Iris pigment epithelial cell (primary cell): ENCODE measurements around a stretch of chr3.

DNA sequence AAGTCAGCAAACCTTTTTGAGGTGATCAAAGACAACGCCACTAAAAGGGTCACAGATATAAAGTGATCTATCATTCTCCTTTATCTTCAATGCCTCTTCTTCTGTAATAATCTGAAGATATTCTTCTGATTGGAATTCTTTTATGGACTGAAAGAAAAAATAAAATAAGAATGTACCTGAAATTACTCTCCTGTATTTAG lies 2.8 kb downstream of the TOPBP1 start:
- RRBS, result no CpG with 5 or more reads among the region's 1 CpG

DNA sequence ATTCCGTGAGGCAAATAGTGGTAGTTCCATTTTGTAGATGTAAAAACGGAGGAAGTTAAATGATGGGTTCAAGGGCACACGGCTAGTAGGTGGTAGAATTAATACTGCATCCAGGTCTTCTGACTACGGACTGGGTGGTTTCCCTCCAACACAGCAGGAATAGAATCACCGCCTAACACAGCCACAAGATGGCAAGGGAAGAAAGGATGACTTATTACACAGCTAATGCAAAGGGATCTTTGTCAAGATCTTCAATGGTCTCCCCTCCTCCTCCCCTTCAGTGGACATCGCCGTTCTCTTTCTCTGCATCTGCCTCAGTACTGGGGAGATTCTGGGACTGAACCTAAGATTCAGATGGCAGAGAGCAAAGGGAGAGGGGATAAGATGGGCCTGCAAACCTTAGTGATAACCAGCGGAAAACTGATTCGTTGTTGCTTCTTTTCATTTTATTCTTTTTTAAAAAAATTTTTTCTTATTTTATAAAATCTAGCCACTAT lies 592 bp upstream of the TOPBP1 start:
- RRBS, result no CpG with 5 or more reads among the region's 9 CpGs

DNA sequence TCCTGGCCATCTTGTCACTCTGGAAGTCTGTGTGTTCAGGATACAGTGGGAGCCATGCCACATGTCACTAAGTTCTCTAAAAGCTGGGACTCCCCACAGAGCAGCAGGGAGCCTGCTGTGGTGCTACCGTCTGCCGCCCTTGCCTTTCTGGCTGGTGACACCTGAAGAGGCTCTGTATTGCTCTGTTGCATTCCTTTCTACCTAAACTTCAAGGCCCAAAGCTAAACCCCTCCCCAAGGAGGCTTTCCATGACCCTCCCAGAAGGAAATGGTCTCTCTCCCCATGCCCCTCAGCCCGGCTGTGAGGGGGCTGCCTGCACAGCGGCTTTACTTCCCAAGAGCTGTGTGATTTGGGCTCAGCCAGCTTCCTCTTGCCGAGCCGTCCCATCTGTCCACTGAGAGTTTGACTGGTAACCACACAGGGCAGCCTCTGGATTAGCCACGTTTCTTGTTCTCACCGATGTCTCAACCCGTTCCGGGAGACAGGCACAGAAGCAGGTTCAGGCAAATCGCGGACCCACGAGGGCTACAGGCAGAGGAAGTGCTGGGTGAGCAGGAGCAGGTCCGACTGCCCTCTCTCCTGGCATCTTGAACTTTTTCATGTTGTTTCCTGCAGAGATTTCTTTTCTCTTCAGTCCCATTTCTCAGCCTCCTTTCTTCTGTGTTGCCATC lies 11.0 kb downstream of the TF start:
- RRBS, result no CpG with 5 or more reads among the region's 14 CpGs

- RRBS, result no CpG with 5 or more reads among the region's 4 CpGs
Measured at GRCh38 chr3:133774697-133775376, 28.6 kb downstream of the TF start.

- RRBS, result no CpG with 5 or more reads among the region's 7 CpGs
Measured at GRCh38 chr3:133933984-133934886, 38.6 kb upstream of the RAB6B start.

- RRBS, result no CpG with 5 or more reads among the region's 11 CpGs
Measured at GRCh38 chr3:133948190-133949003, 52.7 kb upstream of the RAB6B start.

DNA sequence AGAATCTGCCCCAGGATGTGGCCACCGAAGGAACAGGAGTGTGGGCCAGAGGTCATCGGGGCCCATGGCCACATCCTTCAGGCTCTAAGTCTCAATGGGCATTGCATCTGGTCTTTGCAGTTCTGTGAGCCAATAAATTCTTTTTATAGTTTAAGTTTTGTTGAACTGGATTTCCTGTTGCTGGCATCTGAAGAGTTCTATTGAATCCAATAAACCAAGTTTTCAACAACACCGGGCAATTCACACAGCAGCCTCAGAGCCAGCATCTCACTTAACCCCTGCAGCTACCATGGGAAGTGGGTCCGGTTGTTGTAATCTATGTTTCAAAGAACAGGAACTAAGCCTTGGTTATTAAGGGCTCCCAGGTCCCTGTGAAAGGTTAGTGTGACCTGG lies 10.1 kb upstream of the SLCO2A1 start:
- RRBS, result 63% methylated on average over 2 of the region's 4 CpGs

DNA sequence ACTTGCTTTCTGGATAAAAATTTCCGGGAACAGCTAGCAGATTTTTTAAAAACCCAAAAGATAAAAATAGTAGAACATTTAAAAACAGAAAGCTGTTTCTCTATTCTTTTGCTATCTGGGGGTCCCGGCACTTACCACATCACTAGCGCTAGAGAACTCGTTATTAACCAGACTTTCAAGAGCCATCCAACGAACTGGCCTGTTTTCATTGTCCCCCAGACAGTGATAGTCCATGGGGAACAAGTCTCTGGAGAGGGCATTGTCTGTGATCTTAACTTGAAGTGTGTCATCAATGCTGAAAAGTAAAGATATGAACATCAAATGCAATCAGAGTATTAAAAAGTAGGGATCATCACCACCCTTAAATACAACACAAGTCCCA lies 75.2 kb downstream of the RYK start:
- RRBS, result 85% methylated on average over 1 of the region's 5 CpGs

GRCh38 chr3:134308482-134308984 lies 57.9 kb upstream of the RYK start:
- RRBS, result no CpG with 5 or more reads among the region's 7 CpGs

DNA sequence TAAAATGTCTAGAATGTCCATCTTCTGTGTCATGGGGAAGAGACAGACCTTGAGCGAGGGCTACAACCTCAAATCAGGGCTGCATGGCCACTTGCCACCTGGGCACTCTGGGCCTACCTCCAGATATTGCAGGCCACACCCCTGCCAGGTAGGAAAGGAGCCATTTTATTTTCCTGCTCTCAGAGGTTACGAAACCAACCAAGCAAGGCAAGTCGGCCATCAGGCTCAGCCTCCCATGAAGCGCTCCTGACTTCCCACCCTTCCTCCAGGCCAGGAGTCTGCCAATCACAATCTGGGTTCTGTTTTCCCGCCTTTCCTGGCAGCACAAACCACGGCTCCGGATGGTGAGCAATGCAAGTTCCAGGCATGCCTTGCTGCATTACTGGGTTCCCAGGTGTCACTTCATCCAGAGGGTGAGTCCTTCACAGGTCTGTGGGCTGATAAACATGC lies 61.3 kb upstream of the RYK start:
- RRBS, result no CpG with 5 or more reads among the region's 7 CpGs

- RRBS, result no CpG with 5 or more reads among the region's 7 CpGs
Measured at GRCh38 chr3:134352986-134353694, 21.1 kb downstream of the AMOTL2 start.

DNA sequence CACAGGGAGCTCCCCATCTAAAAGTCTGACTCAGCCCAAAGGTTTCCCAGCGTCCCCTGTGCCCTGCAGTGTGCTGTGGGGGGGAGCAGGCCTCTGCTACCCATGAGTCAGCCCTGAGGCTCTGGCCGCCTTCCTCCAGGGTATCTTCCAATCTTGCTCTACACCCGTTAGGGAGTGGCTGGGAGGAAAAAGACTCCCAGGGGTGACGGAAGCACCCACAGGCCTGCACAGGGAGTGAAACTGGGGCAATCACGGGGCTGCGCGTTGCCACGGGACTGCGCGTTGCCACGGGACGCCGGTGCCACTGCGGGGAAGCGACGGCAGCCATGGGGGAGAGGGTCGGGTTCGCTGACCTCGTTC lies 471 bp downstream of the KY start:
- RRBS, result 13% methylated on average over 5 of the region's 19 CpGs

GRCh38 chr3:134809781-134810890 lies 15.1 kb downstream of the EPHB1 start:
- RRBS, result no CpG with 5 or more reads among the region's 10 CpGs

GRCh38 chr3:135148246-135148955 lies 353.3 kb downstream of the EPHB1 start:
- RRBS, result no CpG with 5 or more reads among the region's 6 CpGs

- RRBS, result no CpG with 5 or more reads among the region's 7 CpGs
Measured at GRCh38 chr3:135213059-135213675, 418.1 kb downstream of the EPHB1 start.

- RRBS, result no CpG with 5 or more reads among the region's 12 CpGs
Measured at GRCh38 chr3:135658903-135659349, 306.6 kb upstream of the PPP2R3A start.

- RRBS, result no CpG with 5 or more reads among the region's 2 CpGs
Measured at GRCh38 chr3:135967204-135967776, 1.8 kb downstream of the PPP2R3A start.

DNA sequence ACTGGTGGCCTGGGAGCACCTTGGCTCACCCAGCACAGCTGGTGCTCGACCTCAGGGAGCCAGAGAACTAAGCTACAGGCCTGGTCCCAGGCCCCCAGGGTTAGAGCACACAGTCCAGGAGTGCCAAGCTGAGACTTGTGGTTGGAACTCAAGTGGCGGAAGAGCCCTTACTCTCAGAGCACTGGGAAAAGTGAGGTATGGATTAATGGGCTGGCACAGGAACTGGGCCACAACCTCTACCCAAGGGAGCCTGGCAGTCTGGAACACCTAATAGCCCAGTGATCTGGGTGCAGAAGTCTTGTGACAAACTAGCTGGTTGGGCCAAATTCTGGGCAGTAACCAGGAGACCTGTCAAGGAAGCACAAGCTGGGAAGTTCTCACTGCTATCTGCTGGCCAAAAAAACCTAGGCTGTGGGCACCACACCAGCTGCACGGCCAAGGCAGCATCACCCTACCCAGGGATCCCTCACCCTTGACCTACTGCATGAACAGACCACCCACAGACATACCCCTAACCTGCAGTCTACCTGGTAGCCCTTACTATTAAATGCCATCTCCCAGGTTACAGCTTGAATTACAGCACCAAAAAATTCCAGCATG lies 79.8 kb downstream of the PPP2R3A start:
- RRBS, result no CpG with 5 or more reads among the region's 3 CpGs

DNA sequence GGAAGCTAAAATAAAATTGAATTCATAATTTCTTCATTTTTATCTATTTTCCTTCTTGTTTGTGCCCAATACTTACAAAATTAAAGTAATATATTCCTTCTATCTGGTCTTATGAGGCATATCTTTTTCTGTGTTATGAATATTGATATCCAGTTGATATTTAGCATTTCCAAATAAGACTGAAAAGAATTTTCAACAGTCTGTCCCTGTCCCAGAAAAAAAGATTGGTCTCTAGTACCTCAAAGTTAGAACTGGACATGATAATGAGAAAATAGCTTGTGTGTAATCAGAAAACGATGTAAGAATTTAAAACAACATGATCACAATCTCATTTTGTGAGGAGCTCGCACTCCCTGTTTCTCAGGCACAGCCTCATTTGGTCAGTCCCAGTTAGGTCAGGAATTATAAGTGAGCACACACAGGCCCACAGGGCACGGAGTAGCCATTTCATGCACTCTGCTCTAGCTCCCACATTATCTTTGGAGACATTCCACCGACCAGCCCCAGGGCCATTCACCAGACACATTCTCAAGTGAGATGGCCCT lies 105.2 kb downstream of the PPP2R3A start:
- RRBS, result no CpG with 5 or more reads among the region's 4 CpGs

DNA sequence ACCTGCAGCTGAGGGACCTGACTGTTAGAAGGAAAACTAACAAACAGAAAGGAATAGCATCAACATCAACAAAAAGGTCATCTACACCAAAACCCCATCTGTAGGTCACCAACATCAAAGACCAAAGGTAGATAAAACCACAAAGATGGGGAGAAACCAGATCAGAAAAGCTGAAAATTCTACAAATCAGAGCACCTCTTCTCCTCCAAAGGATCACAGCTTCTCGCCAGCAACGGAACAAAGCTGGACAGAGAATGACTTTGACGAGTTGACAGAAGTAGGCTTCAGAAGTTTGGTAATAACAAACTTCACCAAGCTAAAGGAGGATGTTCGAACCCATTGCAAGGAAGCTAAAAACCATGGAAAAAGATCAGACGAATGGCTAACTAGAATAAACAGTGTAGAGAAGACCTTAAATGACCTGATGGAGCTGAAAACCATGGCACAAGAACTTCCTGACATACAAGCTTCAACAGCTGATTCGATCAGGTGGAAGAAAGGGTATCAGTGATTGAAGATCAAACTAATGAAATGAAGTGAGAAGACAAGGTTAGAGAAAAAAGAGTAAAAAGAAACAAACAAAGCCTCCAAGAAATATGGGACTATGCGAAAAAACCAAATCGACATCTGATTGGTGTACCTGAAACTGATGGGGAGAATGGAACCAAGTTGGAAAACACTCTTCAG lies 69.1 kb downstream of the MSL2 start:
- RRBS, result no CpG with 5 or more reads among the region's 8 CpGs